Sigmoid colon (tissue), 4 donors: ENCODE results near the gene PPARGC1A.

- PRO-cap = no peak
- RAMPAGE, long total RNA, 4 experiments = no peak in any of the 4 experiments
These were observed 116.3 kb downstream of the ADGRA3 start for GRCh38 chr4:22399441-22400089.

DNA sequence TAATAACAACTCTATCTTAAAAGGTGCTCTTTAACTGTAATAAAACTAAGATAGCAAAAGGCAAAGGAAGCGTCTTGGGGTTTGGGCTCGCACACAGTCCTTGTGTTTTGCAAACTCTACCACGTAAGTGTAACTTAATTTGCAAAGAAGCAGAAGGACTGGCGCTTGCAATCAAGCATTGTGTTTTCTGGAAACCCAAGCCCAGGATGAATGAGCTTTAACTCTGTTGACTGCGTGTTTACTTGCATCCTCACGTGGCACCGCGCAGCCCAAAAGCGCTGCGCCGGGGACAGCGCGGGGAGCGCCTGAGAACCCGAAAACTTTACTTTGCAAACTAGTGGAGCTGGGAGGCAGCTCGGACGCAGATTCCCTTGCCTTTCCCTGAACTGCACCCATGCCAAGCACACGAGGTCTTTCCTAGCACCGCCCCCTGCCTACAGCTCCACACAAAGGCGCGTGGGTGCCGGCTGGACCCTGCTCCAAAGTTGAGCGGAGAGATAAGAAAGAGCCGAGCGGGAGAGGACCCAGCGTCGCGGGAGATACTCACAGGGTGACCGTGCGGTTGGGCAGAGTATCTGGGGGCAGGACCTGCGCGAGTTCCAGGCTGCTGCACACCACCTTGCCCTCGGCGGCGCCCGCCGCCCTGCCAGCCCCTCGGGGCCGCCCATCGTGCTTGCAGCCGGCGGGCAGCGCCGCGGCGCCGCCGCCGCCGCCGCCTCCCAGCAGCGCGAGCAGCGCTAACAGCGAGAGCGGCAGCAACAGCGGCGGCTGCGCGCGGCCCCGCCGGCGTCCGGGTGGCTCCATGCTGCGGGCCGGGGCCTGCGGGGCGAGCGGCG, 667 bp downstream of the ADGRA3 start:
- PRO-cap = bidirectional peak, plus-strand start at position 500 of the sequence, minus-strand start at position 388 of the sequence
- RAMPAGE, long total RNA, 4 experiments = start-site peak on the minus strand in 1 of 4 experiments, centred at position 613 of the sequence, 5 reads per replicate

DNA sequence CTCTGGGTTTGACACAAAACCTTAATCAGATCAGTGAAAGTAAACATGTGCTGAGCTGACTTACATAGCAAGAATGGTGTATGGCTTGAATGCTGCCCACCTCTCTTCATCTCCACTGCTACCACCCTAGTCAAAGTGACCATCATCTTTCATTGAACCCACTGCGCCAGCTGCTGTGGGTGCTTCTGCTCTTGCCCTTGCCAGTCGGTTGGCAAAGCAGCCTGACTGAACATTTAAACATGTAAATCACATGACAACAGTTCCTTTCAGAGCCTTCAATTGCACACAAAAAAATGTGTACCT, 360.2 kb upstream of the ADGRA3 start:
- PRO-cap = no peak
- RAMPAGE, long total RNA, 4 experiments = no peak in any of the 4 experiments

DNA sequence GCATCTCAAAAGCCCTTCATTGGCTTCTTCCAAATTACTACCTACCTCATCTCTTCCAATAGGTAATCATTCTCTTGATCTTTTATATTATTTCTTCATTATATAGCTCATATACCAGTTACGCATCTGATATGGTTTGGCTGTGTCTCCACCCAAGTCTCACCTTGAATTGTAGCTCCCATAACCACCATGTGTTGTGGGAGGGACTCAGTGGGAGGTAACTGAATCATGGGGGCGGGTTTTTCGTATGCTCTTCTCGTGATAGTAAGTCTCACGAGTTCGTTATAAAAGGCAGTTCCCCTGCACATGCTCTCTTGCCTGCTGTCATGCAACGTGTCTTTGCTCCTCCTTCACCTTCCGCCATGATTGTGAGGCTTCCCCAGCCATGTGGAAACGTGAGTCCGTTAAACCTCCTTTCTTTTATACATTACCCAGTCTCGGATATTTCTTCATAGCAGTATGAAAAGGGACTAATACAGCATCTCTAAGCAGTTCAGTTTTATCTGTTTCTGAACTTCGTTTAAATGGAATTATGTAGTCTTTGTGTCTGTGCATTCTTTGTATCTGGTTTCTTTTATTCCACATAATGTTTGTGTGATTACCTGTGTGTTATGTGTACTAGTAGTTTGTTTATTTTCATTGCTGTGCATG, 481.5 kb upstream of the ADGRA3 start:
- PRO-cap = no peak
- RAMPAGE, long total RNA, 4 experiments = no peak in any of the 4 experiments

GRCh38 chr4:23414163-23414569, 475.7 kb downstream of the PPARGC1A start:
- PRO-cap = no peak
- RAMPAGE, long total RNA, 4 experiments = no peak in any of the 4 experiments

DNA sequence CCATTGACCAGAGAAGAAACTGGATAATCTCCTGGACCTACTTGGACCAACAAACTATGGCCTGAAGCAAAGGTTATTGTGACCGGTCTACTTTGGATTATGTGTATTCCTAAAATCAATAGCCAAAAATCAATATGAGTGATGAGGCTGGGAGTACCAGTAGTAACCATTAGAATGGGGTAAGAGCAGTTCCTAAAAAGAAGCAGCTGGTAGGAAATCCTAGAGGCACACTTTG, 249.3 kb downstream of the PPARGC1A start:
- PRO-cap = no peak
- RAMPAGE, long total RNA, 4 experiments = no peak in any of the 4 experiments

GRCh38 chr4:23880395-23881481, 9.1 kb downstream of the PPARGC1A start:
- PRO-cap = no peak
- RAMPAGE, long total RNA, 4 experiments = no peak in any of the 4 experiments

DNA sequence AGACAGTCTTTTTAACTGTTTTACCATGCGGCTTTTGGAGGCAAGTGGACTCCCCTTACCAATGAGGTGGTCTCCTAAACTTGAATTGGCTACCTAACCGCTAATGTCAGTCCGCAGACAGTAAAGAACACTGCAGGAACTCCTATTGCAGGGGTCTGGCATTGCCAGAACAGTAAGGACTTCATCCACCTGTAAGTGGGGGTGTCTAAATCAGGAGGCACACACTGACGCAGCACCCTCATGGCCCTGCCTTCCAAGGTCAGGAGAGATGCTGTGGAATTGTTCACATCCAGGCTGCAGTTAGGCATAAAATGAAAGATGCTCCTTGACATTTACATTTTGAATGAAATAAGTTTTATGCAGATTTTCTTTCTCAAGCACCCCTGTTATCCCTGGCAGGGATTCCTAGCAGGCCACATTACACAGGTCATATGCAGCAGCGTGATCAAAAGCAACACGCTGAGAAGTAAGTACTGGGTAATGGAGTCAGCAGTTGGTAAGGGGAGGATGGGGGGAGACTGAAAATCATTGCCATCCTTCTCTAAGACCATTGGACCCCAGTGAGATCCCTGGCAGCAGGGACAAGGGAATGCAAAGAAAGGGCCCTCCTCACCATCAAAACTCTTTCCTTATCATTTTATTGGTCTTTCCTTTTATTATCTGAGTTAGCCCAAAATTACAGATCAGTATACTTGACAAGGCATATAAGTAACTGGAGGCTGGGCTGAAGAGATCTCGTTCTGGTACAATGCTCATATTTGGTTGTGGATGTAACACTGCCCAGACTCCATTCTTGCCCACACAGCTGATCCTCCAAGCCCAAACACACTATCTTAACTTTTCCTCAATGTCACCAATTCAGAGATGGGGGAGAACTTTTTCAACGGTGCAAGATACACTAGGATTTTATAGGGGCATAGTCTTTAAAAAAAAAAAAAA, 3.6 kb downstream of the PPARGC1A start:
- PRO-cap = no peak
- RAMPAGE, long total RNA, 4 experiments = no peak in any of the 4 experiments

GRCh38 chr4:23888353-23888583, 1.6 kb downstream of the PPARGC1A start:
- PRO-cap = no peak
- RAMPAGE, long total RNA, 4 experiments = no peak in any of the 4 experiments

GRCh38 chr4:23889512-23890359, at the start of gene PPARGC1A:
PPARGC1A (minus strand) TSS chr4:23890047.
- PRO-cap = no peak
- RAMPAGE, long total RNA, 4 experiments = start-site peak on the minus strand in 3 of 4 experiments, at chr4:23889917-23890182 at its widest, 6 to 21 reads per replicate

DNA sequence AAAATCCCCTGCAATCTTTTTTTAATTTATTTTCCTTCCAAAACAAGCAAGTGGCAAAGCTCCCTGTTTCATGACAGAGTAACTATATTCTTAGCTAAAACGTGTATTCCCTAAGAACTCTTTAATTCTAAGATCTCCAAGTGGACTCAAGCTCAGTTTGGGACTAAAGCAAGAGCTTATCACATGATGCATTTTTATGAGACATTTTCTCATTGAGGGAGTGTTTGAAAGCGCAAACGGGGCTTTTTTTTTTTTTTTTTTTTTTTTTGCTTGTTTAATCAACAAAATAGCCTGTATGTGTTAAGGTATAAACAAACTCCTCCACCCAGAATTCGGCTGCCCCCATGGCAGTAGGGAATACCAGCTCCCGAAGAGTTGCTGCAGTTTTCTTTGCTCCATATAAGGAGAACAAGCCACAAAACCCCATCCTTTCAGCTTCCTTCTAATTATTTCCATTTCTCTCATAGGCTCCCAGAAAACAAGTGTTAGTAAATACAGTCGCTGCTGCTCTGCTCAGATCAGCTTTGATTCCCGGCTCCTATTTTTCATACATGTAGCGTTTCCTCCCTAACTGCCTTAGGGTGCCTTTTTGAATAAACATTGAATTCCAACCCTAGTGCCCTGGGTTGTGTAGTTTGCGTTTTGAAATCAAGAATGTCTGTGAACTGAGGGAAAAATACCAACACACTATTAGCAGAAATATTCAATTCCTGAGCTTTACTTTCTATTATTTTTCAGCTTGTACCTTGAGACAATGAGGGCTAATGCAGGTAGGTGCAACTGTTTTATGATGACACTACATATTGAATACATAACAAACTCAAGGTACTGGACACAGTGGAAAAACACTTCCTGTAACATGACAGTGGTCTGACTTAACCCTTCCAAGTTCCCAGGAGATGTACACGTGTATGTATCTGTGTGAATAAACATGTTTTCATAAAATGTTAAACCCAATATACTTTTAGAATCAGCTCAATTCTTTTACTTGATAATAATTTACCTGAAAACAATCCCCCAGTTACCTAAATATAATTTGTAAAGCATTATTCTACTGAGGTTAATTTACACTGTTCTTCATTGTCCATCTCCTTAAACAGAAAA, 865 bp upstream of the PPARGC1A start:
- PRO-cap = no peak
- RAMPAGE, long total RNA, 4 experiments = no peak in any of the 4 experiments

- PRO-cap = no peak
- RAMPAGE, long total RNA, 4 experiments = no peak in any of the 4 experiments
These were observed 118.1 kb upstream of the PPARGC1A start for GRCh38 chr4:24007873-24008382.

DNA sequence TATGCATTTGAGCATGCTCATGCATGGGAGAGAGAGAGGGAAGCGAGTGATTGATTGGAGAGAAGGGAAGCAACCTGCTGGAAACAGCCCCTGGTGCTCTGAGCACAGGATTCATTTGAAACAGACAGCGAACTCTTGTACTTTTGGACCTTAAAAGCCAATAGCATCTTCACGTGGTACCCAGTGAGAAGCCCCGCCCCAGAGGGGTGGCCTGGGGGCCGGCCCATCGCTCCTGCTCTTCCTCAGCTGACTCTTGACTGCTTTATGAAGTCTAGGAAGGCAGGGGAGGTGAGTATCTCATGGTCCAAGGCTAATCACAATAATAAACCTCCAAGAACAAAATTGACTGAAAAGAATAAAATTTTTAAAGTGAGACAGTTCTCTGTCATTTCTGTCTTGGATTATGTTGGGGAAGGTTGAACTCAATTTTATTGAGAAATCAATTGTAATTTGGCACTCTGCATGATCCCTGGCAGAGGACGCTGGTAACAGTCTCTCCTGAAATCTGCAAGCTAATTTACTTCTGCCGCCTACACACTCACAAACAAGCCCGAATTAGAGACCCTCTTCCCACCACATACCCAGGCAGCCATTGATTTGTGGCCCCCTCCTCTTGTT, 168.2 kb upstream of the PPARGC1A start:
- PRO-cap = no peak
- RAMPAGE, long total RNA, 4 experiments = no peak in any of the 4 experiments

- PRO-cap = no peak
- RAMPAGE, long total RNA, 4 experiments = no peak in any of the 4 experiments
These were observed 221.5 kb upstream of the PPARGC1A start for GRCh38 chr4:24111351-24111757.

DNA sequence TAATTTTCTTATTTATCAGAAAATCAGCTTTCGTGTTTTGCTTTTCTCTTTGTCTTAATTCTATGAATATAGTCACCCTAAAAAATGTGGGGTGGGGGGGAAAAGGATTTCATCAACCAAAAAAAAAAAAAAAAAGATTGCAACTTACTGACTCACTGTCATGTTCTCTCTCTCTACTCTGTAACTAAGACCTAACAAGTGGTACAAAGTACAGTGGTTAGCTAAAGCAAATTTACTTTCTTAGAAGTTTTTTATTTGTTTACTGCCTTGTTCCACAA, 271.9 kb downstream of the DHX15 start:
- PRO-cap = no peak
- RAMPAGE, long total RNA, 4 experiments = no peak in any of the 4 experiments

DNA sequence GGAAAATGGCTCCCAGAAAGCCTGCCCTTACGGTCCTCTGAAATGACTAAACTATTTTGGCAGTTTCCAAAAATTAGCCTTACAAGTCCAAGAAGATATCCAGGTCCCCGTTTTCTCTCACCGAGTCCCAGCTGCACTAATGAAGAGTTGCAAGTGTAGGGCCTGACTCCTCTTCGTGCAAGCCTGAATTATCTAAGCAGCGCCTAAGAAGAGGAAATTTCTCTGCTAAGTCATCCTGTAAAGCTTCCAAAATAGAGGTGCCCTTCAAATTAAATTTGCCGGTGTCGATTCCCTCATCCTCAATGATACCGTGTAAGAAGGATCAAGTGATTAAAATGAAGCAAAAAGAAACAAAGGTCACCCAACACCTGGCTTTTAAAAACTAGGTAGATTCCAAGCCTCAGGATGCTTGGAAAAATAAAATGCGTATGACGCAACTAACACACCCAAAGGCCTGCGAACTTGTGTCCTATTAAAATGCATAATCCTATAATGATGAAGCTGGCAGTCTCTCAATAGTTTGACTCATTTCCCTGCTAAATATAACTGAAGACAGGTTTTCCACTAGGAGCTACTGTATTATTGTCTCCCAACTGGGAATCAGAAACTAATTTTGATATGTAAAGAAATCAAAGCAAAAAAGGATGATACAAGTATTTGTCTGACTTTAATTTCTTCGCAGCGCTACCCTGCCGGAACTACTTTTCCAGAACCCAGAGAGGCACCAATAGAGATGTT, 263.3 kb downstream of the DHX15 start:
- PRO-cap = no peak
- RAMPAGE, long total RNA, 4 experiments = no peak in any of the 4 experiments

DNA sequence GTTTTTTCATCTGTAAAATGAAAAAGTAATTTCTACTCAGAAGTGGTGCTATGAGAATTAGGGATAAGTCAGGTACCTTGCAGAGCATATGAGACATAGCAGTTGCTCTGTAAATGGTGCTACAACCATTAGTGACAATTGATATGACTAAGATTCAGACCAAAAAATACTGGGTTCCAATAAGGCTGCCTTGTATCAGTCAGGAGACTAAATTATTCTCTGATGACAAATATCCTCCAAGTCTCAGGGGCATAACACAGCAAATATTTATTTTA, 42.1 kb upstream of the SOD3 start:
- PRO-cap = no peak
- RAMPAGE, long total RNA, 4 experiments = no peak in any of the 4 experiments

GRCh38 chr4:24975377-24975928, 55.3 kb downstream of the LGI2 start:
- PRO-cap = no peak
- RAMPAGE, long total RNA, 4 experiments = no peak in any of the 4 experiments

DNA sequence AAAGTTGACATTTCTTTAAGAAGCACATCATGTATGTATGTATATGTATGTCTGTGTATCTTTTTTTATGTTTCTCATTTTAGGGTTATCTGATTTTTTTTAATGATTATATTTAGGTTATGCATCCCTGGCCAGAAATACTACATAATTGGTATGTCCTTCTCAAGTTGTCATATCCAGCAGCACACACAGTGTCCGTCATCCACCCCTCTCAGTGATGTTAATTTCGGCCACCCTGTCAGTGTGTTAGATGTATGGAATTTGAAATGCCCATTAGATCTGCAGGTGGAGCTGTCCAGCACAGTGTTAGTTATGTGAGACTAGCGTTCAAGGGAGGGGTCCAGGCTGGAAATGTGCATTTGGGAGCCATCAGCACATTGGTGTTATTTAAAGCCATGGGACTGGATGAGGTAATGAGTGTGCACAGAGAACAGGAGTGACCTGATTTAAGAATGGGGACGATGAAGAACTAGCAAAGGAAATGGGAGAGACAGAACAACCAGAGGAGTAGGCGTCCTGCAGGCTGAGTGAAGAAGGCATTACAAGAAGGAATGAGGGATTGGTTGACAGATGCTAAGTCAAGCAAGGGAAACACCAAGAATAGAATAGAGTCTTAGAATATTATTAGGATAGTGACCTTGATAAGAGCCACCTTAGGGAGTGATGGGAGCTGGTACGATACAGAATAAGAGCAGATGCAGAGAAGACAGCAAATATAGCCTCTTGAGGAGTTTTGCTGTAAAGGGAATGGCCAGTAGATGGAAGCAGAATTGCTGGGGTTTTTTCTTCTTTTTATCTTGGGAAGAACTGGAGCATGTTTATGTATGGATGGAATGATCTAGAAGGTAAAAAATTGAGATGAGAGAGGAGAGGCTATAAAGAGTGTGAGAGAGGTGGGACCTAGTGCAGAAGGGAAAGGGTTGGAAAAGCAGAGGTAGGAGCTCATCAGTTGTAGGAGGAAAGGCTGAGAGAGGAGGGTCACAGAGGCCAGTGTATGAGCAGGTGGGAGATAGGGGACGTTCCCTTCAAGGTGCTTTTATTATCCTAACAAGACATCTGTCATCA, 22.7 kb downstream of the ANAPC4 start:
- PRO-cap = no peak
- RAMPAGE, long total RNA, 4 experiments = no peak in any of the 4 experiments

- PRO-cap = no peak
- RAMPAGE, long total RNA, 4 experiments = no peak in any of the 4 experiments
These were observed 1.4 kb upstream of the SLC34A2 start for GRCh38 chr4:25653899-25654986.